ENCODE results near the gene ASNS.

GRCh38 chr7:95440266-95440812 lies 5.5 kb upstream of the PON2 start:
- CAGE, long polyA plus RNA: no peak
- RRBS: no CpG with 5 or more reads among the region's 2 CpGs

DNA sequence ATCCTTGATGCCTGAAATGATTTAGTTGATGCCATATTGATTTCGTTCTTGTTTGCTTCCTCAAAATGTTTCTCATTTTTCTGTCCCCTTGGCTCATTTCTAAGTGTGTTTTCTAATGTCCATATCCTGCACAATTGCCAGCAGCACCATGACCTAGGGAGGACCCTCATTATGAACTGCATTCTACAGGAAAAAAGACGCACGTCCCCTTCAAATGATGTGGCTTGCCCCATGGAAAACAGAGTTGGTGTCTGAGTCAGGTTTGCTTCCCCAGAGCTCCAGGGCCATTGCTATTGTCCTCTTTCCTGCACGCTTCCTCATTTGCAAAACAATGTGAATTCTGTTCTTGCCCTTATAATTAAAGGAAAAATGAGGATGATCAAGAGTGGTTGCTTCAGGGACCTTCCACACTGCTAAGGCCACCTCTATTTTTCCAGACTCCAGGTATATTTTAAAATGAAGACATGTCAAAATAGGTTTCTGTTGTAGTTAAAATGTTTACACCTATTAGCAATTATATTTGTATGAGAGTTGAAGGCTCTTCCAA lies 14.7 kb upstream of the ASB4 start:
- CAGE, long polyA plus RNA: no peak
- RRBS: no CpG with 5 or more reads among the region's 4 CpGs

DNA sequence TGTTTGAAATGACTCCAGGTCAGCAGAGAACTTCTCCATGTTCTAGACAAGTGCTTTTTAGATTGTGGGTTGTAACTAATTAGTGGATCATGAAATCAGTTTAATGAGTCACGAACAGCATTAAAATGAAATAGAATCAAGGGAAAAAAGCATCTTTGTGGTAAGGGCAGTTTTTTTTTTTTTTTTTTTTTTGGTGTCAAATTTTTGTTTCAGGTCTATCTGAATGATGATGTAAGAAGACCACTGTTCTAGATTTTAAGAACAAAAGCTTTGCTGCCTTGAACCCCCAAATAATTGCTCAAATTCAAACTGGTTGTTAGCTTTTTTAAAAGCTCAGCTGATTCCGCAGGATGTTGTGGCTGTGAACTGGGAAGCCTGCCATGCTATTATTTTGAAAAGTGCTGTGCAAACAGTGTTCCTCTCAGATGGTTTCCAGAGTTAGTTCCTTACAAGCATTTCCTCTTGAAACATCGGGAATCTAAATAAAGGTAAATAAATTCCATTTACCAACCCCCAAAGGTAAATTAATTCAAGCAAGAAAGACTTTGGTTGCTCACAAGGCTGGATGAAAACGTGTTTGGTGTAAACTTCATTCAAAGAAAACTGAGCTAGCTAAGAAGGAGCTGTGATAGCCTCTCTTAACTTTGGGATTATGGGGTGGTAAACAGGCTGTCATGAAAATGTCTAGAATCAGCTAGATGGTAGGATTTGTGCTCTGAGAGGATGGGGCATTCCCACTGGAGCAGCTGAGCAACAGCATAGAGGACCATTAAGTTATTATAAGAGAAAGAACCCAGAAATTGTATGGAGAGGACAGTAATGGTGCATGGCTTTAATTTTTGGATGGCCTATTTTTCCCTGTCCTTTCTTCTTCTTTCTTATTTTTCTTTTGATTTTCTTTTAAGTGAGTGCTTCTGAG lies 13.3 kb upstream of the PDK4 start:
- CAGE, long polyA plus RNA: no peak
- RRBS: no CpG with 5 or more reads among the region's 4 CpGs

GRCh38 chr7:96045164-96045726 lies 272.9 kb downstream of the DYNC1I1 start:
- CAGE, long polyA plus RNA: no peak
- RRBS: no CpG with 5 or more reads among the region's 3 CpGs

- CAGE, long polyA plus RNA: no peak
- RRBS: no CpG with 5 or more reads among the region's 5 CpGs
These were observed 13.6 kb downstream of the SLC25A13 start for GRCh38 chr7:96308082-96308829.

GRCh38 chr7:96401245-96401679 lies 79.4 kb upstream of the SLC25A13 start:
- CAGE, long polyA plus RNA: no peak
- RRBS: no CpG with 5 or more reads among the region's 2 CpGs

GRCh38 chr7:96548530-96549142 lies 161.0 kb downstream of the SEM1 start:
- CAGE, long polyA plus RNA: no peak
- RRBS: no CpG with 5 or more reads among the region's 6 CpGs

DNA sequence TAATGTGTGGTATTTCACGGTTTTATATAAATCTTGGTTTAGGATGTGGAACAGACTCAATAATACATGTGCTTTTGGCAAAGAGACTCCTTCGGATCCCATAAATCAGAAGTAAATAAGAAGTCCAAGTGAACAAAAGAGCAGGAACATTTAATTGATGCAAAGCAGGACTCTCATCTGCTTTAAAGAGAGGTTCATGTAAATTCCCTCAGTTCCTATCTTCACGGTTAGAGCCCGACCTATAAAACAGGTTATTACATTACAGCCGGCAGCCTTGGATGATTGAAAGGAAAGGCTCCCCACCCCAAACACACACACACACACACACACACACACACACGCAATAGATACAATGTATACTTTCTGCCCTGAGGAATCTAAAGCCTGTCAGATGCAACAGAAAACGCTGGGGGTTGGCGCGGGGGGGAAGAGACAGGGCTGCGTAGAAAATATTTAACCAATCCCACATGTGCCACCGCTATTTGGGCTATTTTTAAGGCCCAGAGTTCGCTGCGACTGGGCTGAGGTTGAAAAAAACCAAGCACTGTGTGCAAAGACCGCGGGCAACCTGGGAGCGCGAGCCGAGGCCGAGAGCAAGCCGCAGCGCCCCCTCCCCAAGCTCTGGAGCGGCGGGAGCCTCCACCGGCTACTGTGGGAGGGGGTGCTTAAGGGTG lies 8.6 kb downstream of the DLX5 start:
- CAGE, long polyA plus RNA: no peak
- RRBS: 5% methylated on average over 1 of the region's 24 CpGs

GRCh38 chr7:97770800-97771421 lies 39.0 kb downstream of the TAC1 start:
- CAGE, long polyA plus RNA: no peak
- RRBS: no CpG with 5 or more reads among the region's 8 CpGs

DNA sequence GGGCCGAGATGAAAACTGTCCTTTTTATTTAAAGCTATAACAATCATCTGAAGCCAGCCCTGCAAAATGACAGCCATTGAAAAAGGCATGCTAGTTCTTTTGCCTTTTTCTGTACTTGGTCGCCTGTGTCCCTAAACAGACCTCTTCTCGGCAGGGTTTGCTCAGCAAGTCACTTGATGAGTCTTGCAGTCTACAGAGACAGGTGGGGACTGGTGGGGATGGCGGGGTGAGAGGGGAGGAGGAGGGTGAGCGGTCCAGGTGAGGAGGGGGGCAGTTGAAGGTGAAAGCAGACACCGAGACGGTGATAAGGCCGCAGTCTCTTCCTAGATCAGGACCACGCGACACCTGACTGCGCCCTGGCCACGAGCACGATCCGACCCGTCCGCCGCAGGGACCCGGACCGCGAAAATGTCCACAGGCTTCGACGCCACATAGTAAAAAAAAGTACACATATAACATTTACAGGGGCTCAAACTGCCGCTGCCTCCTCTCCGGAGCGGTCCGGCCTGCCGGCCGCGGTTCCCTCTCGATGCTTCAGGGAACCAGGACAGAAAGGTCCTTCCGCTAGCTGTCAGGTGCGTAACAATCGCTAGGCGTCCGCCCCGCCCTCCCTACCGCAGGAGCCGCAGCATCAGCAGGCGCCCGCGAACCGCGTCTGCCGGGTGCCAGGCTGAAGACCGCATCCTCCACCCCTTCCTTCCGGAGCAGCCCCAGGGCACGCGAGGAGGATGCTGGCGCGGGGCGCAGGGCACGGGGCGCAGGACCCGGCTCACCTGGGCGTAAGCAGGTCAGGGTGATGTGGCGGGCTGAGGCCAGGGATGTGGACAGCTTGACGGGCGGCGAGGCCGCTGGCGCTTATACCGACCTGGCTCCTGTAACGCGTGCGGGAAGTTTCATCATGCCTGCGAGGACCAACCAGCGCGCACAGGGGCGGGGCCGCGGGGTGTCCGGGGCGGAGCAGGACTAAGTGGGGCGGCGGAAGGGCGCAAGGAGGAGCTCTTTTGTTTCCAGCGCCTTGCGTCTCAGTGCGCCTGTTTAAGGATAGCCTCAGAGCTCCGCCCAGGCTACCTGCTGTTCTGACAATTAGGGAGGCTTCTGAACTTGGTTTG lies at the start of gene ASNS:
ASNS (minus strand) TSS at position 831 of the 1,109 bp plus-strand sequence.
- CAGE, long polyA plus RNA: start-site peak on the minus strand centred at position 857 of the sequence, 63 bp wide, 6,935 and 9,093 reads in 2 replicates
- RRBS: 2% methylated on average over 11 of the region's 80 CpGs

GRCh38 chr7:98137622-98138131 lies 31.0 kb downstream of the LMTK2 start:
- CAGE, long polyA plus RNA: no peak
- RRBS: no CpG with 5 or more reads among the region's 5 CpGs

DNA sequence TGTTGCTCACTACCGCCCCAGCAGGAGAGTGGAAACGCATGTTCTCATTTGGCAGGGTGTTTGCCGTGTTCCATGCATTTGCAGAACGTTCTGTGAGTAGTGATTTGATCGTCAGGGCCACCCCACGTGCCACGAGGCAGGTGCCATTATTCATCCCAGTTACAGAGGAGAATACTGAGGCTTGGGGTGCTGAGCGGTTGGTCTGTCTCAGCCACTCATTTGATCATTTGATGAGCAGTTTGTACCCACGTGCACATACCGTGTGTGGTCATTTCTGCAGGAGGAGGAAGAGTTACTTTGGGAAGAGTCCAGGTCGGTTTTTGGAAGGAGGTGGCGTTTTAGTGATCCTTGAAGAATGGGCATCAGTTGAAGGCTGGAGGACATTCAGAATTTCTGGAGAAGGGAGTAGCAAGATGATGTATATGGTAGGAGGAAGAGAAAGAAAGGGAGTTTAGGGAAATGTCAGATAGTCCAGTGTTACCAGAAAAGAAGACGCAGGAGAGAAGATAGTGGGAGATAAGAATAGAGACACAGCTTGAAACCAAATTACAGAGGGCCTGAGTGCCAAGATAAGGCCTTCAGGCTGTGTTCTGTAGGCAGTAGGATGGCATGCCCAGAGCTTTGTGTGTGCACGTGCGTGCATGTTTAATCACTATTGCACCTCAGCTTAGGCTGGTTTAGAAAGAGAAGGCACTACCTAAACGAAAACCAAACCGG lies 36.2 kb upstream of the BHLHA15 start:
- CAGE, long polyA plus RNA: no peak
- RRBS: no CpG with 5 or more reads among the region's 17 CpGs

GRCh38 chr7:98228756-98229597 lies 17.7 kb downstream of the BHLHA15 start:
- CAGE, long polyA plus RNA: no peak
- RRBS: 97% methylated on average over 6 of the region's 26 CpGs

GRCh38 chr7:98867096-98867960 lies 2.5 kb downstream of the TMEM130 start:
- CAGE, long polyA plus RNA: no peak
- RRBS: no CpG with 5 or more reads among the region's 13 CpGs

- CAGE, long polyA plus RNA: no peak
- RRBS: 9% methylated on average over 2 of the region's 16 CpGs
These were observed 1.4 kb downstream of the TRRAP start for GRCh38 chr7:98879582-98880294.

- CAGE, long polyA plus RNA: no peak
- RRBS: no CpG with 5 or more reads among the region's 13 CpGs
These were observed 31.9 kb downstream of the TRRAP start for GRCh38 chr7:98910024-98910836.

GRCh38 chr7:99027685-99028554 lies 116.0 kb downstream of the SMURF1 start:
- CAGE, long polyA plus RNA: no peak
- RRBS: 83% methylated on average over 10 of the region's 38 CpGs

DNA sequence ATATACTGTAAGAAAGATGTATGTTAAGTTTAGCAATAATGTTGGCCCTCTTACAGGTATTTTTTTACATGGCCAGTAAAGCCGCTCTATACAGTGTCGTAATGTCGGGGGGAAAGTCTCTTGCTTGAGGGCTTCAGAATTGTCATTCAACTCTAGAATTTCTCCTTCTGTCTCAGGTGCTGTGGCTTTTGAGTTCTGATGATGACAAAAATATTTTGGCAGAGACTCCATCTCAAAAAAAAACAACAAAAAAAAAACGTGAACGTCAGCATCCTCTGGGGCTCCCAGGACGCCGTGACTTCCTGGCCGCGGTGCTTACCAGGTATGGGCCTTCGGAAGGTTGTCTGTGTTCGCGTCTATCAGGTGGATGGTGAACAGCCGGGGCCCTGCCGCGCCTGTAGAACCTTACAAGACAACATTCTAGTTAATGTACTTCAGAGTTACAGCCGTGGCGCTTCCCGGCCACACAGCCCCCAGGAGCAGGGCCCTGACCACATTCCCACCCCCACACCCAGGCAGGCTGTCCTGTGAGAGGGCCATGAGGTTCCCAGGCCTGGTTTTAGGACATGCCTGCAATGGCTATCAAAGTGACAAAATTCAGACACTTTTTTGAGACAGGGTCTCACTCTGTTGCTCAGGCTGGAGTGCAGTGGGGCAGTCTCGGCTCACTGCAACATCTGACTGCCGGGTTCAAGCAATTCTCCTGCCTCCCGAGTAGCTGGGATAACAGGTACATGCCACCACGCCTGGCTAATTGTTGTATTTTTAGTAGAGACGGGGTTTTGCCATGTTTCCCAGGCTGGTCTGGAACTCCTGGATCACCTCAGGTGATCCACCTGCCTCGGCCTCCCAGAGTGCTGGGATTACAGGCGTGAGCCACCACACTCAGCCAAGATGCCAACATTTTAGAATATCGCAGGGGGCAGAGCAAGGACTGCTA lies 110.9 kb downstream of the SMURF1 start:
- CAGE, long polyA plus RNA: no peak
- RRBS: 93% methylated on average over 6 of the region's 26 CpGs

DNA sequence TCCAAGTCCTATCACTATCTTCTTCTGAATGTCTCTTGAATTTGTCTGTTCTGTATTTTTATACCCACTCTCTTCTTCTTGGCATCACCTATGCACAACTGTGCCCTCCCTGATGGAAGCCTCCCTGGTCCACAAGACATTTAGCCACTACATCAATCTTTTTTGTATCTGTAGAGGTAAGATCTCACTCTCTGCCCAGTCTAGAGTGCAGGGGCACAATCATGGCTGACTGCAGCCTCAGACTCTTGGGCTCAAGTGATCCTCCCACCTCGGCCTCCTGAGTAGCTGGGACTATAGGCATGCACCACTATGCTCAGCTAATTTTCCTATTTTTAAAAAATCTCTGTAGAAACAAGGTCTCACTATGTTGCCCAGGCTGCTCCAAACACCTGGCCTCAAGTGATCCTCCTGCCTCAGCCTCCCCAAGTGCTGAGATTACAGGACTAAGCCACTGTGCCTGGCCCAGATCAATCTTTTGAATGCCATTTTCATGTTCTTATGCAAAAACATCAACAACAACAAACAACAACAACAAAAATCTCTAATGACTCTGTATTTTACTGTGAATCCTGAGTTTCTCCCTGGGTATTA lies 75.7 kb downstream of the SMURF1 start:
- CAGE, long polyA plus RNA: no peak
- RRBS: no CpG with 5 or more reads among the region's 1 CpG

- CAGE, long polyA plus RNA: no peak
- RRBS: no CpG with 5 or more reads among the region's 13 CpGs
These were observed 40.1 kb downstream of the SMURF1 start for GRCh38 chr7:99103731-99104327.

Data from AG04450 (cell line).